Helper T cell (primary cell): Measurements from ENCODE around the genes SLAMF9, CASQ1 and ITLN1.

GRCh38 chr1:159944178-159945185 is 931 bp downstream of the IGSF9 start:
- PRO-cap, 2 experiments: no peak in any of the 2 experiments

- PRO-cap, 2 experiments: no peak in any of the 2 experiments
Observed at GRCh38 chr1:159954131-159954684, at the start of gene SLAMF9. SLAMF9 (minus strand) TSS chr1:159954237.

GRCh38 chr1:160092116-160092819 is 6.2 kb downstream of the IGSF8 start:
- PRO-cap, 2 experiments: no peak in any of the 2 experiments

GRCh38 chr1:160189878-160190905 is at the start of gene CASQ1:
CASQ1 (plus strand) TSS chr1:160190575.
- PRO-cap, 2 experiments: no peak in any of the 2 experiments

GRCh38 chr1:160204167-160204935 is 833 bp upstream of the PEA15 start:
- PRO-cap, 2 experiments: no peak in any of the 2 experiments

GRCh38 chr1:160214416-160215414 is 9.5 kb downstream of the PEA15 start:
- PRO-cap, 2 experiments: no peak in any of the 2 experiments

DNA sequence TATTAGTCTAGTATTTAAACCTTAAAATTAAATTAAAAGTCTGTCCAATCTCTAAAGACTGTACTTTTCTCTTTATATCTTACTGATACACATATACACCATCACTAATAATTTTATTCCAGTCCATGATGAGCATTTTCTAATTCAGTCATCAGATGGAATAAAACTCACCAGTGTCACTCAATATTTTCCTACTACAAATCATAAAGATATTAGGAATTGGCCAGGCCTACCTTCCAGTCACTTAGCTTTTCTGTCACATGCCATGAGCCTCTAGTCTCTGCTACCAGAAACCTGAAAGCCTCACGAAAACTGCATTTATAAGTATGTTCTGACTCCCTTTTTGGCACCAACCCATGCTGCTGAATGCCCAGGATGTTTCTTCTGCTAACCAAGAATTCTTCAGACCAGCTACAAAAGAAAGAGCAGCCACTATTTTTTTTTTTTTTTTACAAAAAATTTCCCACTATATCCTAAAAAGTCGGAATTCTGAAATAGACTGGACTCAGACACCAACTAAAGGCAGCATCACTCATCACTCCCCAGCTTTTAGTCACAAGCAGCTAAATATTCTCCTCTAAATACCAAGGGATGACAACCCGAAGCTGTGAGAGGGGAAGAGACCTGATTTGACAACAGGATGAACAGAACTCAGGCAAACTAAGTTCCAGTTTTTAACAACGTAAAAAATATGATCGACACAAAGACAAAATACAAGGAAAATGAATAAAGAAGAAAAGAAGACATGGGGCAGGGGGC is 1.9 kb downstream of the DCAF8 start:
- PRO-cap, 2 experiments: no peak in any of the 2 experiments

DNA sequence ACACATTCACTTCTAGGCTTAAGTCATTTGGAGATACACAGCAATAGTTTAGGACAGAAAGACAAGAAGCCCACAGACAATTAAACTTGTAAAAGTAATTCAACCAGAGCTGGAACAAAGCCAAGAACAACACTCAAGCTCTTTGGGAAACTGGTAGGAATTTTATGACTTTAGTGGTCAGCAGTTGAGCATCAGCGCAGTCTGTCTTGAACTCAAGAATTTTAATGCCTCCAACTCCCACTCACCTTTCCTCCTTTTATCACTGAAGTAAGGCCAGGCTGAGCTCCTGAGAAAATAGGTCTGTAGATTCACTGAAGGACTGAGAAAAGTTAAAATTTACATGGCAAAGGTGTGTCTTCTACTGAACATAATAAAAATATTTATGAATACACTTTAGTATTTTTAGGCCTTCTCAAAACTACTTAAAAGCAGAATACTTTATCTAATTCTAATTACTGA is 1.3 kb downstream of the DCAF8 start:
- PRO-cap, 2 experiments: no peak in any of the 2 experiments

DNA sequence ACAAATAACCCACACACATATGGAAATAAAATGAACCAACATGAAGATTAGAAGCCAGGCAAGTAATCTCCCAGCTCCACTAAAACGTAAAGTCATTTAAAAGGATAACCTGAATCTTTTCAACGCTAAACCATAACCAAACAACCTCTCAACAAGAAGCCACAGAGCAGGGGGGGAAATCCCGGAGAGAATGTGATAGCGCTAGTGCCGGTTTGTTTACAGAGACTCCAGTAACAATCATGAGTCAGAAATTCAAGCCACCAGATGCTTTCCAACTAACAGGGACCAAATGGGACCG is 901 bp downstream of the DCAF8 start:
- PRO-cap, 2 experiments: peak in 2 of 2 experiments; most common plus-strand start position 236 of the sequence (in 2); most common minus-strand start position 93 of the sequence (in 1)

GRCh38 chr1:160277031-160277546 is 7.8 kb downstream of the PEX19 start:
- PRO-cap, 2 experiments: no peak in any of the 2 experiments

DNA sequence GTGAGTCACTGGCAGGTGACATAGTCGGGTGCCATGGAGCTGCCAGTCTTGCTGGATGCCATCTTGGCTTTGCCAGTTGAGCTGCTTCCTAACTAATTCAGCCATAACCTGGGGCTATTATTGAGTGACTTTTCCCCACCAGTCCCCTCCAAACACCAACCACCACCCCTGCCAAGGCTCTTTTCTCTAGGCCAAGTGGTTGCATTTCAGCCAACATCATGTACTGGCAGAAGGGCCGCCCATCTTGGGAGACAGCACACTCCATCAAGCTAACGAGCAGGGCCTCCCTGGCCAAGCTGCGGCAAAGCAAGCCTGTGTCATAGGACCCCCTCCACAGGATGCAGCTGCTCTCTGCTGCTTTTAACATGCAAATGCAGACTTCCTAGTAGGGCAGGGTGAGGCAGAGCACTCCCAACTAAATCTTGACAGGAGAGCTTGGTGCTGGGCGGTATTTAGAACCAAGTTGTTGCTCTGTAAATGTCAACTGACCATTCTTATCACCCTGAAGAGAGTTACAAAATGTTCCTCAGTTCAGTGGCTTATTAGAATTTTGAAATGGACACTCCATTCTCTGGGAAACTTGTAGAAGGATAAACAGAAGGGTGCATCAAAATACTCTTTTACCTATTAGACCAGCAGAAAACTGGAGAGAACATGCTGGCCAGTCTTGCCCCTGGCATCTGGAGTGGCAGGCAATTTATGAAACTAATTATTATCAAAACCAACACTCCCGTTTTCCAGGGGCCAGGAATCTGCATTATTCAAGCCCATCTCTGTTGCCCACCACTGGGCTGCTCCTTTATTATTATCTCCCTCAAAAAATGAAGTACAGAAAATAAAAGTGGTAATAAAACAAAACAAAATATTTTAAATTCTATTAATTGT is 22.6 kb upstream of the PEX19 start:
- PRO-cap, 2 experiments: no peak in any of the 2 experiments

DNA sequence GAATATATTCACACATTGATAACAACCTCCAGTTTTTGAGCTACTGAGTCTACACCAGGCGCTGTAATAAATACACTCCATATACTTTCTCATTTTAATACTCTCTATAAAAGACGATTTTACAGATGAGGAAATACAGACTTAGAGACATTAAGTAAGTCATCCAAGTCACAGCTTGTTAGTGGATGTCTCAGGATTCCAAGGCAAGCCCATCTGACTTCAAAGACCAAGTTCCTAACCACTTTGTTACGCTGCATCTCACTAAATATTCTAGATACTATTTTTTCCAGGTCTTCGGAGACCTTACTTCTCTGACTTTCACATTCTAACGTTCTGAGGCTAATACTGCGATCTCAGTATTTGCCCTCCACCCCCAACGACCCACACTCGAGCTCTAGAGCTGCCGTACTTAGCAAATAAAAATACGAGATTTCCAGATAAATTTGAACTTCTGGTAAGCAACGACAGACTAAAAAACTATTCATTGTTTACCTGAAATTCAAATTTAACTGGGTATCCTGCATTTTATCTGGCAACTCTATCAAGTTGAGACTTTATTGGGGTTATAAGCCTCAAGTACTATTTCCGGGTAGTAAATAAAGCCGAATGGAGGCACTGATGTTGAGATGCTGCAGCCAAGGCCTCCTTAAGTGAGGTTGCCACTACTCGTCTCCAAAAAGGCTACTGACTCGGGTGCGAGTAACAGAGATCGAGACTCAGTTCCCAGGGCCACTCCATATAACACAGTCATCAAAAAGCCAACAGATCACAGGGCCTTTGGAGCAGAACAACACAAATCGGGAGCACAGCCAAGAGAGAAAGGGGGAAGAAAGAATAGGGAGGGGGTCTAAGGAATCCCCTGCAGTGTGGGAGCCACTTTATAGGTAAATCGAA is 759 bp downstream of the COPA start:
- PRO-cap, 2 experiments: peak in 2 of 2 experiments; most common plus-strand start position 595 of the sequence (in 1); most common minus-strand start position 322 of the sequence (in 1)

DNA sequence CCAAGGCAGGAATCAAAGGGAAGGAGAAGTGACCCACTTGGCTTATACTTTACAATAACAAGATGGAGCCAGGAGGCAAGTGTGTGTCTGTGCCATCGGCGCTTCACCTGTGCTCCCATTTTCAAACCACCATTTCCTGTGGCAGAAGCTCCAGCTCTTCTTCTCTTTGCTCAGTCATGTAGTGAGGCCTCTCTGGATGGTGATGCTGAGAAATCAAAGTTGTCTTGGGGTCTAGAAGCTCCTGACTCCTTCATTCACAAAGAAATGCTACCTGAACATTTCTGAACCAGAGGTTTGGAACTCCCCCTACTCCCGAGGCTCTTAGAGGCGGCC is 18.1 kb downstream of the SLAMF1 start:
- PRO-cap, 2 experiments: peak in 2 of 2 experiments; most common plus-strand start position 173 of the sequence (in 2); most common minus-strand start position 130 of the sequence (in 1)

GRCh38 chr1:160725953-160726743 is 12.9 kb upstream of the SLAMF7 start:
- PRO-cap, 2 experiments: no peak in any of the 2 experiments

DNA sequence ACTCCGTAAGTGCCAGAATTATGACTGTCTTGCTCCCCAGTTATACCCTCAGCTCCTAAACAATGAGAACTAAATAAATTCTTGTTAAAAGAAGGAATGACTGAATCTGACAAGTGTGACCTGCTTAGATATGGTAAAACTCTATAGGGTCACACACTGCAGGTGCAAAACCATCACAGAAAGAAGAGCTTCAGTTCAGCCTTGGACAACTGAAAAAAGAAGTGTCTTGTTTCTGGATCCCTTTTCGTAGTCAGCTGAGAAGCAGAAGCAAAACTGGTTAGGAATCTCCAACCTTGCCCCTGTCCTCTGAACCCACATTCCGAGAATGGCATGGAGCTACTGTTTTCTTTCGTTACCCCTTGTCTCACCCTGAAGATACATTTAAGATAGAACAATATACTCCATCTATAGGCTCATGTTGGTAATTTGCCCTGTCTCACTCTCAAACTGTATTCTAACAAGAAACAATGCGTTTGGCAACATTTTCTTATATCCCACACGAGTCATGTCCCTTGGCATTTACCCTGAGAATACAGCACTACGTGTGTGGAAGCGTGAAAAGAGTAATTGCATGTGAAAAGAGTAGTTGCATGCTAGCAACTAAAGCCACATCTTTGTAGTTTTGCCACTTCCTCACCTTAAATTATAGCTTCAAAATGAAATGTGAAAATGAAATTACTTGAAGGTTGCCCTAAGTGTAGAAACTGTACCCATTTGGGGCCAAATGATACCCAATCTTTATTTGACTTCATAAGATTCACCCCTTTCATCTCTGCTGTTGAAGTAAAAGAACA is 5.2 kb downstream of the SLAMF7 start:
- PRO-cap, 2 experiments: no peak in any of the 2 experiments

GRCh38 chr1:160884992-160885332 is at the start of gene ITLN1:
ITLN1 (minus strand) TSS chr1:160885180.
- PRO-cap, 2 experiments: no peak in any of the 2 experiments

GRCh38 chr1:161048451-161049545 is 3.0 kb upstream of the USF1 start:
- PRO-cap, 2 experiments: no peak in any of the 2 experiments

- PRO-cap, 2 experiments: no peak in any of the 2 experiments
Observed at GRCh38 chr1:161086030-161086923, 3.1 kb downstream of the NECTIN4 start.

DNA sequence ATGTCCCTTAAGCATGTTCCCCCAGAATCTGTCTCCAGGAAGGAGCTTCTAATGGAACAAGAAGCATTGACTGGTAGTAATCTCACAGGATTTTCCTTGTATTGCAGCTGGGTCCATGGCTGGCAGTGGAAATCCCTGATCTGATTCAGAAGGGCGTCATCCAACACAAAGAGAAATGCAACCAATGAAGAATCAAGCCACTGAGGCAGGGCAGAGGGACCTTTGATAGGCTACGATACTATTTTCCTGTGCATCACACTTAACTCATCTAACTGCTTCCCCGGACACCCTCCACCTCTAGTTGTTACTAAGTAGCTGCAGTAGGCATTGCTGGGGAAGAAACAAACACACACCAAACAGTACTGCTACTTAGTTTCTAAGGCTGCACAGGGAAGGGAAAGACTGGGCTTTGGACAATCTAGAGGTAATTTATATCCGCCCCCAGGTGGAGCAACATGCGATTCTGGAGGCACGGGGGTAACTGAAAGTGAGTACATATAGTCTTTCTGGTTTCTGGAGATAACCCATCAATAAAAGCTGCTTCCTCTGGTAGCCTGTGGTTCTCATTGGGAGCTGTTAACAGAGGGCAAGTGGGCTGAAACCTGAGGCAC is 890 bp upstream of the USP21 start:
- PRO-cap, 2 experiments: no peak in any of the 2 experiments

DNA sequence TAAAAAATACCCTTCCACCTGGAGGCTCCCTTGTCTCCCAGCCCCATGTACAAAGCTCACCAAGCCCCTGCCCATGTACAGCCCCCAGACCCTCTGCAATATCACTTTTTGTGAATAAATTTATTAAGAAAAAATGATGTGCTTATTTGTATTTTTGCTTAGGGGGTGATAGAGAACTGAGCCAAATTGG is 741 bp upstream of the PPOX start:
- PRO-cap, 2 experiments: peak in 1 of 2 experiments; most common minus-strand start position 105 of the sequence (in 1)